Mesenchymal stem cell of Wharton's jelly (primary cell): Measurements from ENCODE around the genes MAGEA6 and IRAK1.

GRCh38 chrX:149944786-149945469 is 6.6 kb upstream of the EOLA2 start:
- CAGE, long polyA plus RNA = no peak

GRCh38 chrX:150200752-150201495 is 162.2 kb upstream of the MAMLD1 start:
- CAGE, long polyA plus RNA = no peak

- CAGE, long polyA plus RNA = no peak
Measured at GRCh38 chrX:150470521-150471240, 97.7 kb upstream of the MTM1 start.

GRCh38 chrX:150570606-150571007 is 2.2 kb downstream of the MTM1 start:
- CAGE, long polyA plus RNA = no peak

DNA sequence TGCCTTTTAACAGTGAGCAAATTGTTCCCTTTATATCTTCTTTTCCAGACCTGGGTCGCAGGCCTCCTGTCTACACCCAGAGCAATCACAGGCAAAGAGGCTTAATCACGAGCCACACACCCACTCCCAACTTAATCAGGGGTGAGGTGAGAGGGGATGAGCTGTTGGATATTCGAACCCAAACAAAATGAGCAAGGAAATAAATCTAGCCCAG is 755 bp upstream of the MTMR1 start:
- CAGE, long polyA plus RNA = no peak

GRCh38 chrX:150902066-150902360 is 3.5 kb upstream of the CD99L2 start:
- CAGE, long polyA plus RNA = no peak

GRCh38 chrX:150985264-150986062 is 2.3 kb downstream of the HMGB3 start:
- CAGE, long polyA plus RNA = no peak

DNA sequence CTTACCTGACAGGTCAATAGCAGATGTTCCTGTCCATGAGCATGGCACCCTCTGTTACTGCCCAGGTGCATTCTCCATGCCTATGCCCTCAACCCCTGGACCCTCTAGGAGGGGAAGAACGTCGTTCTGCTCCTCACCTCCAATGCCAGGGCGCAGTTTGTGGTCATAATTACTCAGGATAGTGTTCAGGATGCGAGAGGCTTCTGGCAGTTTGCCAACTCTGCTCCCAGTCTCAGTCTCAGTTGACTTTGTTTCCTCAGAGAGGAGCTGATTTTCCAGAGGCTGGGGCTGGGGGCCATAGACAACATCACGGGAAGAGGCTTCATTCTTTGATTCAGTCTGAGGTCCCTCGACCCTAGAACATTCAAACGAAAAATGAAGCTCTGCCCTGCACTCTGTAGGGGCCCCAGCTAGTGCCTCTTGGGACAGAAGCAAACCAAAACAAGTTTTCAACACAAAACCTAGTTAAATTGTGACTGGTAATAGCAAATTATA is 4.4 kb downstream of the GABRE start:
- CAGE, long polyA plus RNA = no peak

DNA sequence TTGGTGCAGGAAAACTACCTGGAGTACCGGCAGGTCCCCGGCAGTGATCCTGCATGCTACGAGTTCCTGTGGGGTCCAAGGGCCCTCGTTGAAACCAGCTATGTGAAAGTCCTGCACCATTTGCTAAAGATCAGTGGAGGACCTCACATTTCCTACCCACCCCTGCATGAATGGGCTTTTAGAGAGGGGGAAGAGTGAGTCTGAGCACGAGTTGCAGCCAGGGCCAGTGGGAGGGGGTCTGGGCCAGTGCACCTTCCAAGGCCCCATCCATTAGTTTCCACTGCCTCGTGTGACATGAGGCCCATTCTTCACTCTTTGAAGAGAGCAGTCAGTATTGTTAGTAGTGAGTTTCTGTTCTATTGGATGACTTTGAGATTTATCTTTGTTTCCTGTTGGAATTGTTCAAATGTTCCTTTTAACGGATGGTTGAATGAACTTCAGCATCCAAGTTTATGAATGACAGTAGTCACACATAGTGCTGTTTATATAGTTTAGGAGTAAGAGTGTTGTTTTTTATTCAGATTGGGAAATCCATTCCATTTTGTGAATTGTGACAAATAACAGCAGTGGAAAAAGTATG is 3.4 kb downstream of the MAGEA12 start:
- CAGE, long polyA plus RNA = no peak

- CAGE, long polyA plus RNA = no peak
Measured at GRCh38 chrX:152769539-152769869, at the start of gene MAGEA6. Gene MAGEA6 (minus strand): TSS chrX:152769689.

GRCh38 chrX:152904078-152904935 is 6.4 kb downstream of the ZNF185 start:
- CAGE, long polyA plus RNA = no peak

- CAGE, long polyA plus RNA = no peak
Measured at GRCh38 chrX:152932468-152932982, 34.7 kb downstream of the ZNF185 start.

- CAGE, long polyA plus RNA = no peak
Measured at GRCh38 chrX:153695414-153696476, 8.0 kb downstream of the SLC6A8 start.

DNA sequence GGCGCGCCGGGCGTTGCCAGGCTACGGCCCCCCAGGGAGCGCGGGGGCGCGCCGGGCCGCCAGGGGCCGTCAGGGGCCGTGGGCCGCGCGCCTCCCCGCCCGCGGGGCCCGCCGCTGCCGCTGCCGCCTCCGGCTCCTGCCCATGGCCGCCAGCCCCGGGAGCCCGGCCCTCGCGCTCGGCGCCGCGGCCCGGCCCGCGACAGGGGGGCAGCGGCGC is 124 bp upstream of the PDZD4 start:
- CAGE, long polyA plus RNA = no peak

DNA sequence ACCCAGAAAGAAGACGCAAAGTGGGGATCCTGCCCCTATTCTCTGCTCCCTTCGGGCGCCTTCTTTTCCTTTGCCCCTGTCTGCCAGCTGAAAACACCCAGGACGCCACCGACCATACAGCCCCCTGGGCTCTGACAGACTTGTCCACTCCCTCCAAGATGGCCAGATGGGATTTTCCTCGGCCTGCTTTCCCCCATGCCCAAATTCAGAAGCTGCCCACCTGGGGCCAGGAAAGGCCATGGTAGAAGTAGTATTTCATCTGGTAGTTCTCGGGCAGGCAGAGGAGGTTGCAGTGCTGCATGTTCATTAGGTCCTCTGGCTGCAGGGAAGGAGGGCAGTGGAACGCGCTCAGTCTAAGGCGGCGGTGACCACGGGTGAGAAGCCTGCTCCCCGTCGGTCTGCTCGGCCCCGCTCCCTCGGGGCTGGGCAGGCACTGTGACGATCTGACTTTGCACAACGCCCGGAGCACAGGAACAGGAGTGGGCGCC is 636 bp downstream of the NAA10 start:
- CAGE, long polyA plus RNA = no peak

DNA sequence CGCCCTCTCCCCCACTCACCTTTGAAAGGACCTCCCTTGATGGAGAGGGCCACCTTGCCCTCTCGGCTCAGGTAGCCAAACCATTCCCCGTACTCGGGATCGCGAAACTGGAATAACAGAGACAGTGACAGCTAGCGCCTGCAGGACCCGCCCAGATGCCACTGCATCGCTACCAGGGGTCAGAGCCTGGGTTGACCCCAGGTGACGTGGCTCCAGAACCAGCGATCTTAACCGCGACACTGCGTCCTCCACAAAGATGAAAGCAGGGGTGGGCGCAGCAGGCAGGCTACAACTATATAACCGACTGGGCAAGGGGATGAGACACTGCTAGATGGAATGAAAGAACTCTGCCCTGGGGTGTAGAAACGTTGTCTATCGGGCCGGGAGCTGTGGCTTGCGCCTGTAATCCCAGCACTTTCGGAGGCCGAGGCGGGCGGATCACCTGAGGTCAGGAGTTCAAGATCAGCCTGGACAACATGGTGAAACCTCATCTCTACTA is 682 bp upstream of the NAA10 start:
- CAGE, long polyA plus RNA = no peak

- CAGE, long polyA plus RNA = no peak
Measured at GRCh38 chrX:153953043-153953958, 8.9 kb upstream of the RENBP start.

GRCh38 chrX:154010273-154011299 is 9.1 kb downstream of the IRAK1 start:
- CAGE, long polyA plus RNA = no peak

DNA sequence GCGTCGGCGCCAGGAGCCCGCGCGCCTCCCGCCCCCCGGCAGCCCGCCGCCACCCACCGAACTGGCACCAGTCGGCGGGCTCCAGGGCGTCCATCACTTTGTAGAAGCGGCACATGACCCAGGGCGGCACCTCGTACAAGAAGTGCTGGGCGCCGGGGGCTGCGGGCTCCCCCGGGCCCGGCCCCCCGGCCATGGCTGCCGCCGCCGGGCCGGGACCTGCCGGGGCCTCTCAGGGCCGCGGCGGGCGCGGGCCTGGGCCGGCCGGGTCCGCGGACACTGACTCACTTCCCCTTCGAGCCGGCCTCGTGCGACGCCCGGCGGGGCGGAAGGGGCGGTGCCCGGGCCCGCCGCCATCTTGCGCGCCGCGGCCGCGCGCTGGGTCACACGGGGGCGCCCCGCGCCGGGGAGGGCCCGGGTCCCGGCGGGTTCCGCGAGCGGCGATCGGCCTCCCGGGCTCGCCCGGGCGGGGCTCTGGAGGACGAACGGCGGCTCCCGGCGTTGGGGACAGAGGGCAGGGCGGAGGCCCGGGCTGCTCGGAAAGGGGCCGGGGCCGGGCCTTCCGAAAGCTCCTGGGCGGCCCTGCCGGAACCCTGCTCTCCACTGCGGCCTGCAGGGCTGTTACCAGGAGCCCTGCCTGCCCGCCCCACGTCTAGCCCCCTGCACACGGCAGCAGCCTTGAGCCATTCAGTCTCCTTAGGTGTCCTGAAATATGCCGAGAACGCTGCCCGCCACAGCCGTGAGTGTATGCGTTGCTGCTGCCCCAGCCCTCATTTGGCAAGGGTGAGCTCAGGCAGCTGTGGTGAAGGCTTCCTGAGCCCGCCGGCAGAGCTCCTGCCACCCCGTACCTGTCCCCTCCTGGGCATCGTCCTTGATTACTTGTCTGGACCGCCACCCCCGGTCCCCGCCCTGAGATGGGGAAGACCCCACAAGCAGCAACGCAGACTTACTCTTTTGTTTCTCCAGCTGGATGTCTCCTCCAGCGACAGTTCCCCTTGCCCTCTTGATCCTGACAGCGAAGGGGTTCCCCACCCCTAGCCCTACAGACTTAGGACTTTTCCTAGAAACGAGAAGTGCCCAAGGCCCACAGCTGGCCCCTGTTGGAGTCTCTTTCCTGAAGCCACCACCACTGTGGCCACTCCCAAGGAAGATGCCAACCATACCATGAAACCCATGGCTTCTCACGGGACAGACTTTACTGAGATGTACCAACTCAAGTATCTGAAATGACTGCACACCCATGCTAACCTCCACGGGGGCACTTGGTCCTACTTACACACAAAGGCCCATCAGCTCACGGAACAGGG is at the start of gene IRAK1:
IRAK1 (minus strand) TSS at position 283 of the 1,304 bp plus-strand sequence.
- CAGE, long polyA plus RNA = no peak

DNA sequence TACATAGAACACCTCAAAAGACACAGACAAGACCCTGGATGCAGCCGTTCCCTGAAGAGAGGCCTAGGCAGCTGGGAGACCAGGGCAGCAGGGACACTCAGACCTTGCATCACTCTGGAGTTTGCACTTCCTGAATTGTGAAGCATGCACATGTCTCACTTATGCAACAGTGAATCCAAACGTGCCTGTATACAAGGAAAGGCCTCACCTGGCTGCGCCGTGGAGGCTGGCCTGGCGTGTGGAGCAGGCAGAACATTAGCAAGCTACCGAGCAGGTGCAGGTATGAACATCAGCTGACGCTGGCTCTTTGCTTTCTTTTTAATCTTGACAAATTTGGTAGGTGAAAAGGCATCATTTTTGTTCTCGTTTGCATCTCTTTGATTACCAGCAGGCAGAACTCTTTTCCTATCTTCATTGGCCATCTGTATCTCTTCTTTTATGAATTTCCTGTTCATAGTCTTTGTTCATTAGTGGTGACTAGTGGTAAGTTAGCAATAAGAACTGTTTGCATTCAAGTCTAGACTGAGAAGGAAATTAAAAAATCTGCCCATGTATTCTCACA is 37.1 kb upstream of the IRAK1 start:
- CAGE, long polyA plus RNA = no peak